Thoracic aorta (tissue), 1 donor: ENCODE measurements around the gene PKP4.

GRCh38 chr2:157472784-157472983 is 28.8 kb upstream of the CYTIP start:
- RAMPAGE, long total RNA: no peak

GRCh38 chr2:157818114-157818735 is 57.9 kb downstream of the ACVR1 start:
- RAMPAGE, long total RNA: no peak

DNA sequence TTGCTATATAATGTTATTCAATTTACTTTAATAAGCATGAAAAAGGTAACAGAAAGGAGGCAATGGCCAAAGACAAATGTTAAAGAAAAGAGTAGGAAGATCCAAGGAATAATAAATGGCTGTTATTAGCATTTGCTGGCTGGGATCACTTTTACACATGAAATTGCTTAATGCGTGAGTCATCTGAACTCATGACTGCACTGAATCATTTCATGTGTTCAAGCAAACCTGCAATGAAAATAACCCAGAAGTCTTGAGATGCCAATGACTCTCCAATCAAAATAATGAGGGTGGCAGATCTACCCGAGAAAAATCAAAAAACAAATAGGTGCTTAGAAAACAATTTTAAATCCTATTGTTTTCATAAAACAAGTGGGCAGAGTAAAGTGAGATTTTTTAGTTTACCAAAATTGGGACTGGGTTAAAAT is 44.9 kb downstream of the ACVR1 start:
- RAMPAGE, long total RNA: no peak

DNA sequence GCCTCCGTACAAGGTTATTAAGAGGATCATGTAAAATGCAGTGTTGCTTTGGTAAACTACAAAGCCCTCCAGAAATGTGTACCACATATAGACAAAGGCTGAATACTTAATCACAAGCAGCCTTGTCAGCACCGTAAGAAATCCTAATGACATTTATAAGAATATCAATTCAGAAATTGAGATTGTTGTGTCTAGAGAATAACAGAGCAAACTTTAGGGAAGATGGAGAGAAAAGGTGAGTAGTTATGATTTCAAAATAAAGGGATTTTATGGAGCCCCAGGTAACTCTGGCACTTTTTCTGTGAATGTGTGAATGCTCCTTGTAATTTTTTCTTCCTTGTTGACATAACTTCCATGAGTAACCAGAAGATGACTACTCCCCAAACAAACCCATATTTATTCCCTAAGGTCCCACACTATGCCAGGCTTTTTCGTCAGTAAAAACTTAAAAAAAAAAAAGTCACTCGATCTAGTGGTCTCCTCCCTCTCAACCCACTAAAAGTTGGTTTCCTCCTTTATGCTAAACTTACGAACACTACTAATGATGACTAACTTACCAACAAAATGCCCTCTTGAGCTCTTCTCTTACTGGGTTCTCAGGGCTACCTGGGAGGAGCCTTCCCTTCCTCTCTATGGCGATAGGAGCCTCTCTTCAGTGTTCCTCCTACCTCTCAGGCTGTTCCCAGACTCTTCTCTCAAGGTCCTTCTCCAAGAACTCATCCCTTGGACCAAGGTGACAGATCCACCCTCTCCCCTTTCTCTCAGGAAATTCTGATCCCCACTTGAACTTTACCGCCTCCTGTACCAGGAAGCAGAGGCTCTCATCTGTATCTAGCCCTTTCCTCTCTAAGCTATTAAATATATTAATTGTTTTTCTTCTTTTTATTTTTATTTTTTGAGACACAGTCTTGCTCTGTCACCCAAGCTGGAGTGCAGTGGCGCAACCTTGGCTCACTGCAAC is 18.3 kb downstream of the ACVR1 start:
- RAMPAGE, long total RNA: no peak

DNA sequence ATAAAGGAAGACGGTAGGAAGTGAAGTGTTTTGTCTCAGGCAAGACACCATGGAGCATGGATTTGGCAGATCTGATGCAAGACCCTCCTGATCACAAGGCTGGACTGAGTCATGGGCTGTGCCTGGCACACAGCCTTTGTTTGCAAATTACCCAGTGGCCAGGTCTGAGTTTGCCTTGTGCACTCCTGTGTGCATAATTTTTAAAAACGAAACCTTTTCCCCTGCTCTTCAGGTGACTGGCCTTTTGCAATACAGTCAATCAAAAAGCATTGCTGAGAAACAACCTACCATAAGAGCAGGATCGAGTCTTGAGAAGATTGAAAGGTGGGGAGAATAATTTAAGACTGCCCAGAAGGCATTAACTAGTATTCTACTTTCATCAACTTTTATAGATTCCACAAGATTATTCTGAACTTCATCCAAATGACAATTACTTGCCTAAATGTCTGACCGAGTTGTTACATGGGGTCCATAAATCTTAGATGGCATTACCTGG is 1.8 kb upstream of the UPP2 start:
- RAMPAGE, long total RNA: no peak

DNA sequence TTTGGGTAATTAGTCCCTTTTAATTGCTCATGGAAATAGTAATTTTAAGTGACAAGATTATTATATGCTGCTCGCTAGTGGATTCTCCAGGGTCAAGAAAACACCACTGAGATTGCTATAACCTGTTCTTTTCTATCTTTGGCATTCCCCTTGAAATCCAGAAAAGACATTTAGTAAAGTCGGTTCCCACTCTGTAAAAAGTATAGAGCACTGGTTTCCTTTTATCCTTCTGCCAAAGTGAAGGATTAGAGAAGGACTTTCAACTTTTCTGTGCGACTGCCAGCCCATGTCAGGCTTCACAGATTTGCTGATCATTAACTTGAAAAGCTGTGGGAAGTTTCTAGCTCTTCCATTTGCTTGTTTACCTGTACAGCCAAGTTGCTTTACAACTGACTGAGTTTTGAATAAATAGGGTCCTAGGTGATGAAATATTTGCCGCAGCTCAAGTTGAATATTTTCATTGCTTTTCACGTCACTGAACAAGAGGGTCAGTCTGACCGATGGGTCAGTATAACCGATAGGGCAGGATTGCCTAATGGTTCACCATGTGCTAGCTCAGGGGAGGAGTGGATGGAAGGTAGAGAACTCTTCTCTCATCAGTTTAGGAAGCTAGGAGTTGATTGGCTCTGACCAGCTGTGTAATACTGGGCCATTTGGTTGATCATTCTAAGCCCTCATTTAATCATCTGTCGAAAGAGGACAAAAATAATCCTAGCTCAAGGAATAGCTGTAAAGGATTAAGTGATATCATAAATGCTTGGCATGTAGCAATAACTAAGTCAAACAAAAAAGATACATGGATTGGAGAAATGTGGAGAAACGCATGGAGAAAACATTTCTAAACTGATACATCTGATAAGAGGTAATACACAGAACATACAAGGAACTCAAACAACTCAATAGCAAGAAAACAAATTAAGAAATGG is 30.4 kb downstream of the UPP2 start:
- RAMPAGE, long total RNA: no peak

DNA sequence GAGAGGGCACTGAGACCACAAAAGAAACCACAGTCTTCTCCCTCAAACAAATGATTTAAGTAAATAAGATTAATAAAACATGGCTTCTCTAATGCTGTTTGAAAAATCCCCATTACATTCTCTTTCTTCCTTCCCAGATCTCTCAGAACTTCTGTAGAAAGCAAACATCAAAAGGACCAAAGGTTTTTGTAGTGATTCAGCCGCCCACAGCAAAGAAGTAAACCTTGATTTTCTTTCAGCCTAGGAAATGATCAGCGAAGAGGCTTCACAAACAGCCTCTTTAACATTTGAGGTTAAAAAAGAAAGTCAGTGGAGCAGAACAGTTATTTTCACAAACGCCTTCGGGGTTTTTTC is 89.5 kb downstream of the UPP2 start:
- RAMPAGE, long total RNA: no peak

GRCh38 chr2:158320991-158321615 is 135.4 kb downstream of the CCDC148 start:
- RAMPAGE, long total RNA: no peak

GRCh38 chr2:158456515-158457240 is at the start of gene PKP4:
TSS of gene PKP4 (plus strand) at chr2:158456952.
- RAMPAGE, long total RNA: no peak

GRCh38 chr2:158459189-158460126 is 2.7 kb downstream of the PKP4 start:
- RAMPAGE, long total RNA: no peak

GRCh38 chr2:158482291-158483060 is 25.7 kb downstream of the PKP4 start:
- RAMPAGE, long total RNA: no peak

GRCh38 chr2:158523419-158524056 is 66.8 kb downstream of the PKP4 start:
- RAMPAGE, long total RNA: no peak

DNA sequence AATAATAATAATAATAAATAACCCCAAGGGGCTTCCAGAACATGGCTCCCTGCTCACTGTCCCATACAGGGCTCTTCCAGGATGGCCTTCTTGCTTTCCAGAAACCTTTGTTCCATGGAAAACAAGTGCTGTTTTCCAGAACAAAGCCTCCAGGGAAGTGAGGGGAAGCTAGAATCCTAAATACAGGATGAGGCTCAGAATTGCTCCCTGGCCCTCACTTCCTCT is 79.2 kb upstream of the DAPL1 start:
- RAMPAGE, long total RNA: no peak

DNA sequence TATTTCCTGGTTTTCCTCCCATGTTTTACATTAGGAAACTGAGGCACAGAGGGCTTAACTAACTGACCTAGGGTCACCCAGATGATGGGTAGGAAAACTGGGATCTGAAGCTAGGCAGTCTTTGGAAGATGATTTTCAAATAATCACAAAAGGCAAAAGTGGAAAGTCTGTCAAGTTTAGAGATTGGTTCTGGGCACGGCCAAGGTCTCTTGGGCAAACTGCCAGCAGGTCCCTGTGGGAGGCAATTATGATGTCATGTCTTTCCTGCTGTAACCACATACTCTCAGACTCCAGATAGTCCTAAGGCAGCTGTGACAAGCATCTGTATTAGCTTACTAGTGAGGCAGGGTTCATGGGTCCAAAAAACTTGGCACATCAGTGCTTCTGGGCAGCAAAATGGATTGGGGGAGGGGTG is 14.6 kb upstream of the TANC1 start:
- RAMPAGE, long total RNA: no peak

- RAMPAGE, long total RNA: no peak
Measured at GRCh38 chr2:158968145-158968287, 424 bp upstream of the TANC1 start.

DNA sequence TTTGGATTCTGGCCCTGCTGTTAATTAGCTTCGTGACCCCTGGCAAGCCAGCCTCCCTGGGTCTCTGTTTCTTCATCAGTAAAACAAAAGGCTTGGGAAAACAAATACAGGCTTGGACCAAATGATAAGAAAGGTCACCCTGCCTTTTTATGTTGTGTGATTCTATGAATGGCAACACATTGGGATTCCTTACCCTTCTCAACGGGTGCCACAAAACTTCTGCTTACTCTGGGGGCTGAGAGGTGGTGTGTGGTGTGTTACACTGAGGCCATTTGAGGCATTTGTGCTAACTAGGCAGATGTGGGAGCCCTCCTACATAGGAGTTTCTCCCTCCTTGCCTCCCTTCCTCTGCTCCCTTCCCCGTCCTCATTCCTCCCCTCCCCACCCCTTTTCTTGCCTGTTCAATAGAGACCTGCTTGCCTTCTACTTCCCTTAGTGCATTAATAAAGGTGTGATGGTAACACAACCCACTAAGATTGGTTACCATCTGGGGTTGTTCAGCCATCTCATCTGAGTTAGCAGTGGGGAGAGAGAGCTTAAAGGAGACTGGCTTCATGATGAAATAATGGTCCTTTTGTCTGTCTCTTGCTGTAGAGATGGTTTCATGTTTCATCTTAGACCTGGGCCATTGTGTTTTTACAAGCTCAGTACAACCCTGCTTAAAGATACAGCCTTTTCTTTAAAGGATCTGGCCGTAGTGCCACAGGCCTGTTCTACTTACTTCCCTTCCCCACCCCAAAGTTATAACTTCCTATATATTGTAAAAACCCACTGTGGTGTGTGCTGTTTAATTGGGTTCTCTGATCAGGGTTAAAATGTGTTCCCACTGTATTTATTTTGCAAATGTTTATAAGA is 96.3 kb downstream of the TANC1 start:
- RAMPAGE, long total RNA: no peak

DNA sequence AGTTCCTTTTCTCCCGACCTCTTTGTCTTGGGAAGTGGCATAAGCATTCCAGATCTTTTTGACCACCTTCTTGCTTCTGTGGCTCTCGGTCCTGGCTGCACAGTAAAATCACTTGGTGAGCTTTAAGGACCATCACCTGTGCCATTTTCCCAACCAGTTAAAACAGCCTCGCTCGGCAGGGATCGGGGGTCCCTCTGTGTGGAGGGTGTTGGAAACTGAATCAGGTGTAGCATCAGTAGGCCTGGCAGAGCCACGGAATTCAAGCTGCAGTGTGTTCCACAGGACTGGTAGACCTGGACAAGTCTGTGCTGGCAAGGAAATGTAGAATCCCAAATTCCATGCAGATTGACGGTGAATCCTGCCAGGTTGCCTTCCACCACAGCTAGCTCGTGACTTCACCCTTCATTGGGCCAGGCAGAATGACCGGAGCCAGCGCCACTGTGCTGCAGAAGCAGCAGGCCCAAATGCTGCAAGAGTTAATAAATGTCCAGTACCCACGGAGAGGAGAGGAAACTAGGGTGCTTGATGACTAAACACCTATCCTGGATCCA is 122.0 kb downstream of the TANC1 start:
- RAMPAGE, long total RNA: no peak

DNA sequence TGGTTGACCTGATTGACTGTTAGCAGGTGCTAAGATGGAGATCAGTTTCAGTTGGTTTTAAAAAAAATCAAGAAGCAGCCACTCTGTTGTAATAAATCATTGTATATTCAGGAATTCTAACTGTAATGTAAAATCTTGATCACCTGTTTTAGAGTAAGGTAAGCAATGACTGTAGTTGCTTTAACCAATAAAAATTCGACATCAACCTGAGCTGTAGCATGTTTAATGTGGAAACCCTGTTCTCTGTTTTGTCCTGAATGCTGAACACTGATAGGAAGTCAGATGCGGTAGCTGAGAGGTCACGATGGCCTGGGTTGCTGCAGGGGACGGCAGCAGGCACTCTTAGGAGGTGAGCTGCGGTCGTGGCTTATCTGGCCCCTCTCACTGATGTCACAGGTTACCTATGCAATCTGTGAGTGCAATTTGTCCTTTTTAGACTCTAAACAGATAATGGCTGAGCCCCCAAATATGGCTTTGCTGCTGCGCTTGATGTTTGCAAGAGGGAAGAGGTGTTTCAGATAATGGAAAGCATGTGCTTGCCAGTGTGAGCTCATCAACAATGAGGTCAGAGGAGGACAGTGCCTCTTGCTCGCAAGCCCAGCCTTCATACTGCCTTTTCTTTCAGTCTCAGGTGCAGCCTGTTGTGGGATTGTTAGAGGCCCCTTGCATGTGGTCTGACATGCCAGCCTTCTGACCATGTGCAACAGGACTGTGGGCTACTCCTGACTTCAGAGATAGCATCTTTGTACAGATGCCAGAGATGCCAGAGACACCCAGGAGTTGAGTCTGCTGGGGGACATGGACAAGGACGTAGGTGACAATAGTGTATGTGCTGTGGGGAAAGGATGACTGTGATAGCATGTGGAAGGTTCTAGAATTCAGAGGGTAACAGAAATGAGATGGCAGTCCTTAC is 151.2 kb downstream of the TANC1 start:
- RAMPAGE, long total RNA: no peak

GRCh38 chr2:159125054-159125539 is 156.7 kb downstream of the TANC1 start:
- RAMPAGE, long total RNA: no peak

DNA sequence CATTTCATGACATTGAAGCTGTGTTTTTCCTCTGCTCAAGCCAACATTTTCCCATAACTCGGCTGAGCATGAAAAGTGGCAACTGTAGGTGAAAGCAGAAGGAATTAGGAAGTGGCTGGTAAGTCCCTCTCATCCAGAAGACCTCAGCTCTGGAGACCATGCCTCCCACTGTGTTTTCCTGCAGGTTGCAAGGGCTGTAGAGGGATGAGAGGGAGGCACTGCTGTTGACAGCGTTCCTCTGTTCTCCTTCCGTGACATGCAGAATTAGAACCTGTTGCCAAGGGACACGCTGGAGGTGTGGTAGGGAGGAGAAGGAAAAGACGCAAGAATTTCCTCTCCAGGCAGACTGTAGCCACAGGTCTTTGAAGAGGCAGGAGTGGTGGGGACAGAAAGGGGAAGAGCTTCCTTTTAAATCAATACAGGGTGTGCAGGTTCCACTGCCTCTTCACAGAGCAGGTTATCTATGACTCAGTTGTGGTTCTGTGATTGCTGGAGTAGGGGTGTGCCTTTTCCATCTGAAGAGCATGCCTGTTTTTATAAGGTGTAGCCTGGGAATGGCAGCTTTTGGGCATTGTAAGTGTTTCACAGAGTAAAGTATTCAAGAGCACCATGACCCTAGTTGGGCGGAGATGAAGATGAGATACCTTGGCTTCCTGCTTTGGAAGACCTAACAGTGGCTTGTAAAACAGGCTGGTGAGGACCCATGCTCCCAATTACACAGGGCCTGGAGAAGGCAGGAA is 133.0 kb downstream of the WDSUB1 start:
- RAMPAGE, long total RNA: no peak